Mononuclear cell (primary cell): ENCODE measurements around the genes EFCAB10 and CDHR3.

GRCh38 chr7:105101812-105102269 lies 87.8 kb downstream of the KMT2E start:
- RRBS: no CpG with 5 or more reads among the region's 4 CpGs

DNA sequence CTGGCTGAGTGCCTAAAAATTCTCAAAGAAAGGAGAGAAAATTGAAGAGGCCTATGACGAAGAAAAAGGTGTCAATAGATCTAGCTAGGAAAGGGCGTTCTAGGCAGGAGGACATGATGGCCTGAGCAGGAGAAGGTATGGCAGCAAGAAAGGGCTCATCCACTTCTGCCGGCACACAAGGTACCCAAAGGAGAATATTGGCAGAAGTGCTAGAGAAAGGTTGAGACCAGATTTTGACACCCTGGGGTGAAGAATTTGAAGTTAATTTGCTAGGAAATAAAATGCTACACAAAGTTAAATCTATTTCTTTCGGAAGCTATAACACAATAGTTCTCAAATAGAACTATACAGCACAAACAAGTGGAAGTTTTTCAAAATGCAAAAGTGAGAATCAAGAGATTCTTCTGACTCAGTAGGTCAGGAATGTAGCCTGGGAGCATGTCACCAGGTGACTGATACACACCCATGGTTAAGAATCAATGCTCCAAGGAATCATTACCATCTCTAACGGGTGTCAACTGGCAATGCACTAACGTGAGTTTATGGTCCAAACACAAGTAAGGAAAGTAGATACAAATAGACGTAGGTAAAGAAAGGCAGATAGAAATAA lies 170.7 kb downstream of the SRPK2 start:
- RRBS: no CpG with 5 or more reads among the region's 7 CpGs

DNA sequence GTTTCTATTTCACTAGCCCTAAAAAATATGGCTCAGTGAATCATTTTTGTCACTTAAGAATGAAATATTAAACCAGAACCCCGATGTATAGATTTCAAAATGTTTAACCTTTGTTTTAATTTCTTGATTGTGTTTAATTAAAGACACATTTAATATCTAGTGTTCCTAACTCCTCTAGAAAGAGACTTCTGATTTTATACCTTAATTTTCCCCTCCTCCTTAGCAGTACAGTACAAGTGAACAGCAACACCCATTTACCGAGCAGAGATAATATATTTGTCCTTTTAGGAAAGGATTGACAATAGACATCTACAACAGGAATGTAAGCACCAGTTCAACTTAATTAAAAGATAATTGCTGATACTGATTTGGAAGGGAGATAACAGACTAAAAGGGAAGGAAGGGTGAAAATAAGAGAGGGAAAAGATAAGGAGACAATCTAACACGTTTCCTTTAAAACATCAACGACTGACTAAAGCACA lies 119.4 kb downstream of the SRPK2 start:
- RRBS: no CpG with 5 or more reads among the region's 4 CpGs

DNA sequence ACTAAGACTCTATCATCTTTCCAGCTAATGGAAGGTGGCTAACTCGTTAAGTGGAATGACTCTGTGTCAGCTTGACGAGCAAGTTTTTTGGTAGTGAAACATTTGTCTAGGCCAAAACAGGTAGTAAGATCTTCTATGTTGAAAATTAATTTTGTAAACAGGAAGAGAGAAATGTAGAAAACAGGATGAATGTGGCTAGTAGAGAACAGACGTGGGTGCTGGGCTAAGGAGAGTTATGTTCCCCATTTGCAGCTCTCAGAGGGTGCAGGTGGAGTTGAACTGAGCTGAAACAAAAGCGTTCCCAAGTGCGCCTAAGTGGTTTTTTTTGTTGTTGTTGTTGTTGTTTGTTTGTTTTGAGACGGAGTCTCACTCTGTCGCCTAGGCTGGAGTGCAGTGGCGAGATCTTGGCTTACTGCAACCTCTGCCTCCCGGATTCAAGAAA lies 59.5 kb upstream of the SRPK2 start:
- RRBS: 79% methylated on average over 1 of the region's 9 CpGs

DNA sequence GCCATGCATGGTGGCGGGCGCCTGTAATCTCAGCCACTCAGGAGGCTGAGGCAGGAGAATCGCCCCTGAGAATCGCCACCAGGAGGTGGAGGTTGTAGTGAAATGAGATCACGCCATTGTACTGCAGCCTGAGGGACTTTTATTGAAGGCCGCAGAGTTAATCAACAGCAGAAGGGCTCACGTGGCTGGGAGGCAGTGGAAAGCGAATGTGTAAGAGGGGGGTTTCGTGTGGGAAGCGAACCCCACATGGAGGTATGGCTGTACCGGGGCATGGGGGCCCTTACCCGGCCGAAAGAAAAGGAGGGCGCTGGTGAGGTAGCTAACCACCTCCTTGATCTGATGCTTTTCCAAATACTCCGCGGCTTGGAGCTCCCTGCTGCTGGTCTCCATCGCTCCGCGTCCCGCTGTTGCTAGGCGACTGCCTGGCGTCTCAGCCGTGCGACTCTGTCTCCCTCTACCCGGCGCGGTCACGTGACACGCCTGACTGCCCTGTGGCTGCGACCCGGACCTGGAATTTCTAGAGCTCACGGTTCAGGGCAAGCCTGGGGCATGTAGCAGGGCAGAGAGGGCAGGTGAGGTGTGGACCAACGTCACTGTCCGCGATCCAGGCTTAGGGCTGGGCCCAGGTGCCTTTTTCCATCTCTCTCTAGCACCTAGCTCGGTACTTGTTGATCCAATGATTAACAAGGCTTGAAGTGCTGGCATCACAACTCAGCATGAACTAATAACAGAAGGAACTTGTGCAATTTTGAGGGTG lies at the start of gene EFCAB10:
Gene EFCAB10, minus strand, starts transcription at position 420 of the 757 bp plus-strand sequence.
- RRBS: 3% methylated on average over 7 of the region's 36 CpGs

DNA sequence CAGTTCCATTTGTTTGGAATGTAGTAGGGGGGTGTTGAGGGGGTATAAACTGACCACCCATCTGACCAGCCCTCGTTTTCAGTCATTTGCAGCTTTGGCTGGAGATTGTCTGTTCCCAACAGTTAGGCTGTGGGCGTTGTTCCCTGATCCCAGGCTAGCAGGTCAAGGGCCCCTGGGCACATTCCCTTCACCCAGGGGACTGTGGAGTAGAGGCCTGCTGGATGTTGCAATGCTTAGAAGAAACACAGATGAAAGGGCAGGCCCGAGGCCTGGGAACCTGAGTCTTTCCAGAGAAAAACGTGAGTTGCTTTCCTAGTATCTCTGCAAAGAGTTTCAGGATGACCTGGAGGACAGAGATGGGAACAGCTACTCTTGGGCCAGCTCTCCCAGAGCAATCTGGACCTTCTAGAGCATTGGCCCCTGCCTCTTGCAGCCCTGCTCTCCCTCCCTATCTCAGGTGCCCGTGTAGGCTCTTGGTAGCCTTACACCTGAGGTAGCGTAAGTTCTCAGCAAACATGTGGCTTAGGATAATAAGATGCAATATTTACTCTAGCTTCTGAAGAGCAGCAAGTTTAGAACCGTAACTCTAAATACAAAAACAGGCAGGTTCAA lies 99.3 kb upstream of the EFCAB10 start:
- RRBS: no CpG with 5 or more reads among the region's 7 CpGs

DNA sequence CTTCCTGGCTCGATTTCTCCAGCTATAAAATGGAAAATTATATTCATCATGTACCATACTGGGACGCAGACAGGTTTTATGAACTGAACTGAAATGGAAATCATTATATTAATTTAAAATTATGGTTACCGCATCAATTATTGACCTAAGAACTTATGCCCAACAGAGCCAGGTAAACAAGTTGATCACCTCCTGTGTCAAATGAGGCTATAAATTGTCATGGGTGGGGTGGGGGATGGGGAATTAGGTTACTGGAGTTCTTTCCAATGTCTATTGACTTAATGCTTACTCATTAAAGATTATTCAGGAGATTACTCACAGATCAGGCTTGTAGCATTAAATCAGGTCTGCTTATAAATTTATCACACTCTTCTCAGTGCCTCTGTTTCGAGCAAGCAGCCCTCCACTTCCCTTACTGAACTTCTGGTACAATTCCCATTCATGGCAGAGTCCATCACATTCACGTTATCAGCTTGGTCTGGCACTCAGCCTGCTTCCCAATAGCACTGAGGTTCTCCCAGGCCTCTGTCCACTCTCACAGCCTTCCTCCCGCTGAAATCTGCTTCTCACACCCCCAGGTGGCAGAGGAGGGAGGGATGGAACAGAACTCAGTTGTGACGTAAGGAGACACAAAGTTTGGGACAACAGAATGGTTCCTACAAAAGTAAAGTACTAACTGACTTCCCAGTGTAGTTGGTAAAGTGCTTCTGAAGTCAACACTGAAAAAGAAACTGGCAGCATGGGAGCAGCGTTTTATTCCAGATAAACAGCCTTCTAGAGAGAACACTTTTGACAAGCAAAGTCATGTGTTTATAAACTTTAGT lies 81.7 kb downstream of the ATXN7L1 start:
- RRBS: no CpG with 5 or more reads among the region's 8 CpGs

DNA sequence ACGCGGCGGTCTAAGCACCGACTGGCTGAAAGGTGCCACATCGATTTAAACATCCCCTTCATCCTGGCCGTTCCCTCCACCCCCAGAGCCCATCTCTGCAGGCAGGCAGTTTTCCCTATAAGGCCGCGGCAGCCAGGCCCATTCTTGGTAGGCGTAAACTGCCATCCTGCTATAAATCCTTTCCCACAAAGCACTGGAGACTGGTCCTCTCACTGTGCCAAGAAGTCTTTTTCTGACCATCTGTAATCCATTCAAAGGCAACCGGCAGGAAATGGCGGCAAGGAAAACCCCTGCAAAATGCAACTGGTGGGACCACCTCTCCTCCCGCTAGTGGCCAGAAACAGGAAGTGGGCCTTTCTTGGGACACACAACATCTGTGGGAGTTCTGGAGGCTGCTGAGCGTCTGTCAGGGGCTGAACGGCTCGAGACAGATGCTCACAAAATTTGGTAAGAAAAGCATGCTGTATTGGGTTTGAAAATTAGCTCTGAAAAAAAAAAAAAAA lies 22.4 kb downstream of the ATXN7L1 start:
- RRBS: no CpG with 5 or more reads among the region's 15 CpGs

- RRBS: no CpG with 5 or more reads among the region's 13 CpGs
These were observed at the start of gene CDHR3 for GRCh38 chr7:105962714-105963438. Gene CDHR3 (plus strand): TSS chr7:105963264.

- RRBS: no CpG with 5 or more reads among the region's 2 CpGs
These were observed 66.6 kb upstream of the SYPL1 start for GRCh38 chr7:106178749-106179159.

- RRBS: no CpG with 5 or more reads among the region's 11 CpGs
These were observed 11.4 kb downstream of the NAMPT start for GRCh38 chr7:106272970-106274153.

- RRBS: no CpG with 5 or more reads among the region's 4 CpGs
These were observed 7.4 kb downstream of the NAMPT start for GRCh38 chr7:106277360-106277784.

- RRBS: no CpG with 5 or more reads among the region's 4 CpGs
These were observed 174.7 kb downstream of the CCDC71L start for GRCh38 chr7:106485869-106486956.

- RRBS: no CpG with 5 or more reads among the region's 6 CpGs
These were observed 150.6 kb downstream of the CCDC71L start for GRCh38 chr7:106510400-106510730.

- RRBS: no CpG with 5 or more reads among the region's 6 CpGs
These were observed 35.2 kb downstream of the CCDC71L start for GRCh38 chr7:106625590-106626234.

DNA sequence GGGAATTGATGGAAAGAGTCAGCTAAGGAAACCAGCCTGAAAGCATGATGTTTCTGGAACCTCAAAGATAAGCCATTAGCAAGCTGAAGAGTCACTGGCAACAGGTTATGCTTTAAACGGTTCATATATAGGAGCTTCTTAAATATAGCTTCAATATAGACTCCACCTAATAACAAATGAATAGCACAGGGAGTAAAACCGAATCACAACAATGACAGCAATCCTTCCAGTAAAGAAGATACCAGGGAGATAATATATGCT lies 20.4 kb downstream of the CCDC71L start:
- RRBS: no CpG with 5 or more reads among the region's 2 CpGs

- RRBS: no CpG with 5 or more reads among the region's 1 CpG
These were observed 328 bp upstream of the CCDC71L start for GRCh38 chr7:106661365-106661607.

DNA sequence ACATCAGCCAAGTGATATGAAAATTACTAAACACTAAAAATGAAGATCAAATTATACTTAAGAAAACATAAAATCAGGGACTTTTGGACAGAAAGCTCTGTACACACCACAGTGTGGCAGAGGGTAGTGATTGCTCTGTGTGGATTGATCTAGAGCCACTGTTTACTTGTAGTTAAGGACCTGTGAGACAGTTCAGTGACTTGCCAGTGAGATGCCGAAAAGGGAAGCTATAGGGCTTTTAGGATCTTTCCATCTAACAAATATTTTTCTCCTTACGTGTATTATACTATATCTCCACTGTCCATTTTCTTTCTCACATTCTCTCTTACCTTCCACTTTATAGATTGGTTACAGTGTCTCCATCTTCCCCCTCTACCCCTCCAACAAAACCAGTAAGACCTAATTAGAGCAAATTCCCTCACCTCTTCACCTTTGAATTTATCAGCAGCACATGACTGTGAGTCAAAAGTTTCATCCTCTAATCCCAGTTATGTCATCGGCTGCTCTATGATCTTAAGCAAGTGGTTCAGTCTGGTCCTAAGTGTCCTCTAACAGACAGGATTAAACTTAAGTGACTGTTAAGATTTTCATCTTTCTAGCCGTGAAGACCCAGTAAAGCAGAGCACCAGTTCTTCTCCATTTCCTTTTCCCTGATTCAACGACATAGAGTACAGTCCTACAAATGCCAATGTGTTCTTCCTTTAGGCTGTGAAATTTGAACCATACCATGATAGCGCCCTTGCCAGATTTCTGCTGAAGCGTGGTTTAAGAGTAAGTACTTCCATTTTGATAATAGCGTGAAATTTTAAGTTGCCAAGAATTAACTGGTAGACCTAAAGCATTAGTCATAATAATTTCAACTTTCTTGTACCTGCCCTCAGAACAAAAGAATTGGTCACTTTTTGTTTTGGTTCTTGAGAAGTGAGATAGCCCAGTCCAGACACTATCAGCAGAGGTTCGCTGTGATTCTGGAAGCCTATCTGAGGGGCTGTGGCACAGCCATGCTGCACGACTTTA lies 7.1 kb downstream of the PIK3CG start:
- RRBS: no CpG with 5 or more reads among the region's 10 CpGs

DNA sequence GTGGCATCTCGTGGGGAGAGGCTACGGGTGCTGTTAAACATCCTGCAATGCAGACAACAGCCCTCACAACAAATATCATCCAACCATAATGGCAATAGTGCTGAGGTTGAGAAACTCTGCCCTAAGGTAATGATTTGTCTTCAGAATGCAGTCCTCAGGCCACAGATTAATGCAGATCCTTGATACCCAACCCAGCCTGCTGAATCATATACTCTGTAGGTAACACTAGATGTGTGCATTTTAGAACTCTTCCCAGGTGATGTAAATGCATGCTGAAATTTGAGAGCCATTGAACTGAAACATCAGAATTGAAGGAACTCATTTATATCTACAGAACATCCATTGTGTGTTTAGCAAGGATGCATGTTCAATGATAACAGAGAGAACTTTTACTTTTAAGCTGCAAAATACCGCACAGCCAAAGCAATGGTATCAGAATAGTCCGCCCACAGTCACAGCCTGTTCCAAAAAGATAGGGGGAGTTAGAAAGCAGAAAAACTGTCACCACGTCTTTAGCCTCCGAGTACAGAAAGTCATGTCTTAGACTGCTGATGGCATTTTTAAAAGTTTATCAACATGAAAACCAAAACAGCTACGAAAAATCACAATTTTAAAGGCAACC lies 66.1 kb upstream of the PRKAR2B start:
- RRBS: no CpG with 5 or more reads among the region's 7 CpGs

DNA sequence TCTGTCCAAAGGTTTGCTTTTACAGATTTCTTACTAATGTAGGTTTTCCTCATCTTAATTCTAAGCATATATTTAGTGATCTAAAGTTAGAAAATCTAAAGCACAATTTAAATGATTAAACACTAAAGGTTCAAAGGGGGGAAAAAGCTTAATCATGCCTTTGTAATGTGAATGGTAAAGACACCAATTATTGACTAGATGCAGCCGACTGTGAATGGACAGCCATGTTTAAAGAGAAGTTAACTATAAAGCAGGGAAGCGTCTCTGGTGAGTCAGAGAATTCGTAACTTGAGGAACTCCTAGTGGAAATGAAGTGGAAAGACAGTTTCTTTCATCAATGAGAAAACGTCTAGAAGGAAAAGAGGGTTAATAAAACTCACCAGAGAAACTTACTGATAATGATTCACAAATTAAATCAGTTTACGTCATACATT lies 1.2 kb upstream of the HBP1 start:
- RRBS: no CpG with 5 or more reads among the region's 5 CpGs